Endometrial microvascular endothelial cells (primary cell): ENCODE measurements around the genes CDHR1 and LRIT2.

DNA sequence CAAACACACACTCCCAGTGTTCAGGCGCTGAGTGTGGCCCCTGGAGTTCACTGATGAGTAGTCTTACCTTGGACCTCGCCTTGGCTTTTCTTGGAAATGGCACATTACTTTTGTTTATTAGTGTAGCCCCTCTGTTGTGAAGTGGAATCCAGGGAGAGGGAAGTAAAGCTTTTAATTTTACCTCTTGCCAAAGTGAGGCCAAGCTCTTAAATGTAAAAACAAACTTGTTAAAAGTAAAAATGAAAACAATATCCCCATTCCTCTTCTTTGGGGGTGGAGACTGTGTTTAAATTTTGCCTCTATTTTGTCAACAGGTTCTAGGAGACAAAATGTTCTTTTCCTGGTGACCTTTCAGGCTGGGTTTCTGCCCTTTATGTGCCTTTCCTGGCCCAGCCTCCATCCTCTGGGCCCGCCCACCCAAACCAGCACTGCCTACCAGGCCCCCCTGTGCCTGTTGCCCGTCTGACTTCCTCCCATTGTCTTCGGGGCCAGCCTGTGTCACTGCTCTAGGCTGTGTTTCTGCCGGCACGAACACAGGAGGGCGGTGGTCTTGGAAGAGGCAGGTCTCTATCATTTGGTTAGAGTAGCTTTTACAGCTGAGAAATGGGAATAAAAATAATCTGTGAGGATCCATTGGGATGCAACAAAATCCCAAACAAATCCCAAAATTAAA, 13.8 kb downstream of the TSPAN14 start:
- RAMPAGE, long total RNA: no peak

DNA sequence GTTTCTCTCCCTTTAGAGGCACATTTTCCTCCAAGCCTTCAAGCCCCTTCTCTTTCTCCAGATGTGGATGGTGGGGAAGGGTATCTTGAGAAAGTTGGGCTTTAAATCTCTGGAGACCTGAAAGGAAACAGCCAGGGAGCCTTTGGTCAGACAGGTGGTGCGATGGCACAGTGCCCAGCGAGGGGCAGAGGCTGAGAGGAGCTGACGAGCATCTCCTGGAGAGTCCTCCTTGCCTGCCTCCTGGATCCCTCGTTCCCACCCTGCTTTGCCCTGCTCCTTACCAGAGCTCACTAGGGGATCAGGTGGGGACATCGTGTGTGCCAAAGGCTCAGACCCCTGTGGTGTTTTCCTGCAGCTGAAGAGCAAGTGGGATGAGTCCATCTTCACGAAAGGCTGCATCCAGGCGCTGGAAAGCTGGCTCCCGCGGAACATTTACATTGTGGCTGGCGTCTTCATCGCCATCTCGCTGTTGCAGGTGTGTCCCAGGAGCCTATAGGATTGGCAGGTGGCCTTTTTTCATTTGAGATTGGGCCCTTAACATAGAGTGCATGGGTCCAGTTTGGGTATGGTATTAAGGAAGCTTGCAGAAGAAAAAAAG, 21.8 kb upstream of the SH2D4B start:
- RAMPAGE, long total RNA: no peak

DNA sequence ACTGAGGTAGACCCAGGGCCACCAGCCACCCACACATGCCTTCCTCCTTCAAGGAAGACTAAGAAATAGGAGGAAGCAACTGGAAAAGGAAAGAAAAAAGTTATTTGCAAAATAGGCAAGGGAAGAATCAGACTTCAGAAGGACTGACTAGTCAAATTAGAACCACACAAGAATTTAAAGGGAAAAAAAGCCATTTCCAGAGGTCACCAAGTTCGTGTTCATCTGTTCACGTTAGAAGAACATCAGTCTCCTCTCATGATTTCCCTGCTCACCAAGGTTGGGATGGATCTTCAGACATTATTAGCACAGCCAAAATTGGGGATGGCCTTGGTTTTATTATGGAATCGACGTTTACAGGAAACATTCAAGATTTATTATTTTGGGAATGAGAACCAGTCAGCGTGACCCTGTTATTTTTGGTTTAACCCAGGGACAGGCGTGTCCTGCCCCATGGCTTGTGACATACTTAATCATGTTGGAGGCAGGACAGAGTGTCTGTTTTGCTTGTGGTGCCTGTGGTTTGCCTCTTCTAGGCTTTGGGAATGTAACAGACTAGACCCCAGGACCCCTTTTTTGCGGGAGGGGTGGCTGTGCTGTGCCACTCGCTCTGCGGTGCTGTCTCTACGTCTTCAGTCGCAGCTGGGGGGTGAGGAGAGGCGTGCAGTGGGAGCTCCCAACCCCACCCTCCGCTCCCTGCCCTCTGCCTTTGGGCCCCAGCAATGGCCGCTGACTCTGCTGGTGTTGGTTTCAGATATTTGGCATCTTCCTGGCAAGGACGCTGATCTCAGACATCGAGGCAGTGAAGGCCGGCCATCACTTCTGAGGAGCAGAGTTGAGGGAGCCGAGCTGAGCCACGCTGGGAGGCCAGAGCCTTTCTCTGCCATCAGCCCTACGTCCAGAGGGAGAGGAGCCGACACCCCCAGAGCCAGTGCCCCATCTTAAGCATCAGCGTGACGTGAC, 20.3 kb upstream of the SH2D4B start:
- RAMPAGE, long total RNA: no peak

DNA sequence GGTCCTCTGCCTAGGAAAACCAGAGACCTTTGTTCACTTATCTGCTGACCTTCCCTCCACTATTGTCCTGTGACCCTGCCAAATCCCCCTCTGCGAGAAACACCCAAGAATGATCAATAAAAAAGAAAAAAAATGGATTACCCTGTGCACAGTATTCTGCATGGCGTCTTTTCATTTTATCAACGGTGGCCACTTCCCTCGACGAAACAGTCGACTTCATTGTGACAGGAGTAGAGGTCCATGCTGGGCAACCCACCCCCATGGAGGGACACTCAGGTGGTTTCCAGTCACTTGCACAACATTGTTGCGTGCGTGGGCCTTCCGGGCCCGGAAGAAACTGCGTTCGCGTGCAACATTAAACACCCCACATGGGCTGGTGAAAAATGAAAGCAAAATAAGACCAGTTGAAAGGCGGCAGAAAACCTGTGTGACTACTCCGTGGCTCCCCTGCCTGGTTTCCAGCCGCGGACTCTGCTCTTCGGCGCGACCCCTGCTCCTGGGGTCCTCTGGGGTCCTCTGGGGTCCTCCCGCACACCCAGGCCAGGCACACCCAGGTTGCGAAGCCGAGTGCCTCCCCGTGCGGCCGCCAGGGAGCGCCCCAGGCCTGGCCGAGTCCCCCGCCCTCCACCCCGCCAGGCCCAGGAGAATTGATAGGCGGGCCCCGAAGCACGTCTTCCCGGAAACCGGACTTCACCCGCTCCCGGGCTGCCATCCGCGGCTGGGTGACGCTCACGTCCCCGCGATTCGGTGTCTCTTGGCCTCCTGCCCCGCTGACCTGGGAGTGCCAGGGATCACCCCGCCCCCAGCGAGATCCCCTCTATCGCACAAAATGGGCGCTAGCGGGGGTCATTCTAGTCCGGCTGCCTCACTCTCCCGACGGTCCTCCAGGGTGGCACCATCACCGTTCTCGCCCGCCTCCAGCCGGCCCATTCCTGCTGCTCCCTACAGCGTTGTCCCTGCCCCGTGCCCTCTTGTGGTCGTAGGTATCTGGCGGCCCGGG, 2.0 kb upstream of the SH2D4B start:
- RAMPAGE, long total RNA: no peak

DNA sequence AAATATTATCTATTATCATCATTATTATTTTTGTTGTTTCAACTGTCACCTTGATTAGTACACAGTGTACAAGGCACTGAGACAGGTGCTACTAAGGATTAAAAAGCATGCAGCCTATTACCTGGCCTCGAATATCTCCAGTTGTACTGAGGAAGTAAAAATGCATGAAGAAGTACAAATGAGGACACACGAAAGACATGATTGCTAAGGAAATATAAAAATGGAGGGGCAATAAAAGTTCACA, 869.8 kb downstream of the NRG3 start:
- RAMPAGE, long total RNA: no peak

DNA sequence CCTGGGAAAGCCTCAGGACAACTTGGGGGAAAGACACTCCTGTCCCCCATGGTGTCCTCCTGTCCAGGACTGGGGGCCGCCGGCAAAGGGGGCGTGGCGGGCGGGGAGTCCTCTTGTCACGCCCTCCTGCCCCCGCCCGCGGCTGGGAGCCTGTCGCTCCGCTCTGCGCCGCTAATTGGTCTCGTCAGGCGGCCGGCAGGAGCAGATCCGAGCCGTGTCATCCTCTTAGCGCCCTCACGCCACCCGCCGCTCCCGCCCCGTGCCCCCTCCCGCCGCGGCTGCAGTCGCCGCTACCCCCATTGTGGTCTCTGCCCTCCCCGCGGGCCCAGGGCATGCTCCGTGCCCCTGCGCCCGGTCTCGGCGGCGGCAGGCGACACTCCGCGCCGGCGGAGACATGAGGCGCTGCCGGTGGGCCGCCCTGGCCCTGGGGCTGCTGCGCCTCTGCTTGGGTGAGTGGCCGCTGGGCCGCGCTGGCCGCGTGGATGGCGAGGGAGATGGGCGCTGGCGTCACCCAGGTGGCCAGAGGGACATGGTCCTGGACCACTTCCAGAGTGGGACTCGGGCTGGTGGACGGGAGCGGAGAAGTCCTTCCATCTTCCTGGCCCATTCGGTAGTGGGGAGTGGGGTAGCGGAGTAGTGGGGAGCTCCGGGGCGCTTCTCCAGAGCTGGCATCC, at the start of gene CDHR1:
CDHR1 (plus strand) TSS at position 171 of the 674 bp plus-strand sequence.
- RAMPAGE, long total RNA: no peak

DNA sequence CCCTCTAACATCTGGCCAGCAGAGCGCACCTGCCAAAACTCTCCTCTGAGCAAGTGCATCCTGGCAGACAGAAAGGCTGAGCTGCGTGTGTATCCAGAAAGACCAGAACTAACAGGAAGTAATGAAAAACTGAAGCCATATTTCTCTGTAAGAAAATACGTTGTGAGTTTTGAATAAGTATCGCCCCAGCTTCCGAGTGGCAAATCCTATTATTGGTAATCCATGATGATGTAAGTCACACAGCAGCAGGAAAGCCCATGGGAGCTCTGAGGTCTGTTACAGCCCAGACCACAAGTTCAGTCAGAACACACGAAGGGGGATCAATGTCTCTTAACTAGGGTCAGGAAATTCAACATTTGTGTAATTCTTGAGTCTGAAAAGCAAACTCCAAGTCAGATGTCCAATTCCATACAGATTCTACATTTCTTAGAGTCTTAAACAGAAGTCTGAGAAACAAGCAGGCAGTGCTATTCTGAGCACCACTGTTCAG, at the start of gene LRIT2:
LRIT2 (minus strand) TSS at position 163 of the 490 bp plus-strand sequence.
- RAMPAGE, long total RNA: no peak

DNA sequence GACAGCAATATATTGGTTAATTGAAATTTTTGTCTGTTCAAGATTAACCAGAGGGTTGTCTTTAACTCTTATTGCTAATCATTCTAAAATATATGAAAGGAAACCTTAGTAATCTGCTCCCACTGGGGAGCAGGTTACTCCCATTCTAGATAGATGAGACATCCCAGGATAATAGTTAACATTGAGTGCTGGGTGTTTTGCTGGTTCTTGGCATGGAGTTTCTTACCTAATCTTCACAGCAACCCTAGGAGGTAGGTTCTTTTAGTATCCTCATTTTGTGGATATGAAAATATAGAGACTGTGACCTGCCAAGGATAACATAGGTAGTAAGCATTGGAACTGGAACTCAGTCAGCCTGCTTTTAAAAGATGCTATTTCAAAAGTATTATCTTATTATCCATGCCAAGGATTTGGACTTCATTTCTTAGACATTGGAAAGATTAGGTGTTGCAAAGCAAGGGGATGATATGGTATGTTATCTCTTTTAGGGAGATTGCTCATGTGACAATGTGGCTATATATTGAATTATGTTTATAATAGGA, 4.8 kb downstream of the CCSER2 start:
- RAMPAGE, long total RNA: no peak

DNA sequence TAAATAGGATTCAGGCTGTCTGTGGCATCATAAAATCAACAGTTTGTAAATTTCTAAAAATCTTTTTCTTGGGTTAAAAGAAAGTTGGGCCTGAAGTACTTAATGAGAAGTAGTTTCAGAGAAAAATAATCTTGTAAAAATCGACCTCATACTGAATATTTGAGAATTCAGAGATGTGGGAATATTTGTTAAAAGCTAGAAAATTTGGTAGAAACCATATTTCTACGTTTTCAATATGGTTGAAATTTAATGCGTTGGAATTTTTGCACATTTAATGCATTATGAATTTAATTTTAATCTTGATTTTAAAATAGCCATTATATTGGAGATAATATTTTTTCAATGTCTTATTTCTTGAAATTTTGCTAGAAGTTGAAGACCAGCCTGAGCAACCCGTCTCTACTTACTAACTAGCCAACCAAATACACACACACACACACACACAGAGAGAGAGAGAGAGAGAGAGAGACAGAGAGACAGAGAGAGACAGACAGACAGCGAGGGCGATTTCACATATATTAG, 108.4 kb downstream of the CCSER2 start:
- RAMPAGE, long total RNA: no peak

- RAMPAGE, long total RNA: no peak
Measured at GRCh38 chr10:85642101-85643053, 724.2 kb downstream of the GRID1 start.

DNA sequence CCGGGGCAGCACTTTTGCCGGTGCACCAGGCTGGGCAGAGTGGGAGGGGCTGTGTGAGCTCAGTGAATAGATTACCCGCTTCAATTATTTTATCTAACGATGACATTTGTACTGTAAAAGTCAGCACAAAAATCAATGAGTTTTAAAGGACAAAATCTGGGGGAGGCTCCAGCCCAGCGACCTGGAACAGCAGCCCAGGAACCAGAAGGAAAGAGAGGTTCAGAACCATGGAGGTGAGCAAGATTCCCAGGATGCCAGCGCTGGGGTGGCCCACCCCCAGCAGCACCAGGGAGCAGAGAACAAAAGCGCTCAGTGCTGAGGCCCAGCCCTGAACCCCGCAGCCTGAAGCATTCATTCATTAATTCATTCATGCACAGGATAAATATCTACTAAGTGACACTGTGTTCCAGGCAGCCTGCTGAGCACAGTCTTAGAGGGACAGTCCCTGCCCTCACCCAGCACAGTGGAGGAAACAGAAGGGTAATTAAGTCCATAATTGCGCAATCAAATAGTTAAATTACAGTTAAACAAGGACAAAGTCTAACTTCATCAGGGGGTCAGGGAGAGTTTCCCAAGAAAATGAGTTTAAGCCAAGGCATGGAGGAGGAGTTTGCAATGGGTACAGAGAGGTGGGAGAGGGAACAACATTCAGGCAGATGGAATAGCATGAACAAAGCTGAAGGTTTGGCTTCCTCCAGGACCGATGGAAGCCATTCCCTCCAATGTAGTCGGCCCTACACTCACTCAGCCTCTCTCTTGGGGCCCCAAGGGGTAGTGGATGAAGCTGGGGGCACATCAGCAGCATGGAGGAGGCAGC, 202.3 kb downstream of the GRID1 start:
- RAMPAGE, long total RNA: no peak

GRCh38 chr10:86401192-86401962, 34.8 kb upstream of the GRID1 start:
- RAMPAGE, long total RNA: no peak

DNA sequence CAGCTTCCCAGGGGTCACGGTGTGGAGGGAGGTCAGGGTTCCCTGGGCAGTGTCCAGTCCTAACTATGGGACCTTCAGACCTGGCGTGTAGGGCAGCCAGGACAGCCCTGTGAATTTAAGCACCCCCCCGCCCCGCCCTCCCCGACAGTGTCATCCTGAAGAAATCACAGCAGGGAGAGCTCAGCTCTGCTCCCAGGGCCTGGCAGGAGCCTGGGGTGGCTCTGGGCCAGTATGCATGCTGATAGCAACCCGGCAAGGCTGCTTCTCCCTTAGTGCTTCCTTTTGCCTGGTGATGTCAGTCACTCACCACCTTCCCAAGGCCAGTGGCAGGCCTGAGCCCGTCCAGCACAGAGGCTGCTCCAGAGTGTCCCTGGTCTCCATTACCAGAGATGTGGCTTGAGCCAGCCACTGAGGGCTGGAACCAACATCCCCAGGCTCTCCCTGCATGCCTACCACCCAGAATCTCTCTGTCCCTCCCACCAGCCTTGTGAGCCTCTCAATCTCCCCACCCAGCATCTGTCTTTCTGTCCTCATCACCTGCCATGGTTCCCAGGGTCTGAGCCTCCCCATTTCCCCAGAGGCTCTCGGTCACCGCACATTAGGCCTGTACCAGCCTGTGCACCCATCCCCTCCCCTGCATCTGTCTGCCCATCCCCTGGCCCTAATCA, 6.6 kb upstream of the LDB3 start:
- RAMPAGE, long total RNA: no peak

- RAMPAGE, long total RNA: no peak
Measured at GRCh38 chr10:86669180-86669940, 1.0 kb downstream of the LDB3 start.

GRCh38 chr10:86678988-86679638, 10.8 kb downstream of the LDB3 start:
- RAMPAGE, long total RNA: no peak

- RAMPAGE, long total RNA: no peak
Measured at GRCh38 chr10:86693638-86694178, 25.4 kb downstream of the LDB3 start.

DNA sequence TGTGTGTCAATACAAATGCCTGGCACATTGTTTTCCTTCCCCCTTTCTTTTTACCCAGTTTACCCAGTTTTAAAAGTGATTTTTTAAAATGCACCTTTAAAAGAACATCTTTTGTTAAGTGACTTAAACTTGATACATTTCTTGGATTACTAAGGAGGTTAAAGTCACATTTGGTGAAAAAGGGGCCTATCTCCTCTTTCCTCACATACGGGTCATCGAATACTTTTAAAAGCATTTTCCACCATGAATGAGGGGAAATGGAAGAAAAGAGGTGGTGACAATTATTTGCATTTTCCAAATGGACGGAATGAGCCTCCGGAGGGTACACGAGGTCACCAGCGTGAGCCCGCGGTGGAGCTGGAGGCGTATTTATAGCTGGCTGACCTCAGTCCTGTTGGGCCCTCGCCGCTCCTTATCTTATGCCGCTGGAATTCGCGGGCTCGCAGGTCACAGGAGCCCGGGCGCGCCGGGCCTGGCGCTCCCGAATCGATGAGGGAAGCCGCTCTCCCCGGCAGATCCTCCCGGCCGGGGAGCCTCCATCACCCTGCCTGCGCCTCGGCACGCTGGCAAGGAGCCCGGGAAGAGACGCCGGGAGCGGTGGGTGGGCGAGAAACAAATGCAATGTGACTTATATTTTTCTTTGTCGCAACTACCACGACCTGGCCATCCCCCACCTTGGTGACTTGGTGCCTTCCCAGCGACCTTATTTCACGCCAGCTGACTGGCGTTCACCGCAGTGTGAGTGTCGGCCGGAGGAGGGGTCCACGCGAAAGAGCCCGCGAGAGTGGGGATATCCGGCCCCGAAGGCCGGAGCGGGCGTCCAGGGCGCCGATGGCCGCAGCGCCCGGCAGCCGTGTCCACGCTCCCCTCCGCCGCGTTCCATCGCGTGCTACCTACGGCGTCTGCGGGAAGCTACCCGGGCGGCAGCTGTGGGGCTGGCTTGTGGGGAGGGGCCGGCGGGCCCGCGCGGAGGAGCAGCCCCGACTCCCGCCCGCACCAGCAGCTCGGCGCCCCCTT, 744 bp upstream of the BMPR1A start:
- RAMPAGE, long total RNA: no peak

DNA sequence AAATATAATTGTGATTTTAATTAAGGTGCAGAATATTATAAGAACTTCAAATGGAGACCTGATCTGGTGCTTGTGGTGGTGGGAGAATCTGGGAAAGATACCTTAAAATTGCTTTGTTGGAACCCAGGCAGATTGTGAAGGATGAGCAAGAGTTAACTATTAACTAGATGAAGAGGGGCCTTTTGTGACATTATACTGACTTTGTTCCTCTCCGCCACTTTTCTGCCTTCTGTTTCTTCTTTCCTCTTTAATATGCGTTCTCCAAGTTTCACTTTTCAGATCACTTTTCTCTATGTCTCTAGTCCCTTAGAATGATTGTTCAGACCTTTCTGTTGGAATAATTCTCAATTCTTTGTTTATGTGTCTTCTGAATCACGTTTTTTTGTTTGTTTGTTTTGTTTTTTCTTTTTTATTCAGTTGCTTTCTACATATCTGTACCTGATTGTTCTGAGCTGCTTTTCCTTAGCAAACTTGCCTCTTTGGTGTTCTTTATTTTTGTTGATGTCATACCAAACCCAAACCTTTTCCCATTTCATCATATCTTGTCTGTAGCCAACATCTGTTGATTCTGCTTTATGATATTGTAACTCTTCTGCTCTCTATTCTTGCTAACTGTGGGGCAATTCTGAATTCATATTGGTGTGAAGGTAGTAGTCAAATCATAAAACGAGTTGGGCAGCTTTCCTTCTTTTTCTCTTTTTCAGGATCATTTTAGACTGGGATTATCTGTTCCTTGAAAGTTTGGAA, 2.8 kb downstream of the BMPR1A start:
- RAMPAGE, long total RNA: no peak

DNA sequence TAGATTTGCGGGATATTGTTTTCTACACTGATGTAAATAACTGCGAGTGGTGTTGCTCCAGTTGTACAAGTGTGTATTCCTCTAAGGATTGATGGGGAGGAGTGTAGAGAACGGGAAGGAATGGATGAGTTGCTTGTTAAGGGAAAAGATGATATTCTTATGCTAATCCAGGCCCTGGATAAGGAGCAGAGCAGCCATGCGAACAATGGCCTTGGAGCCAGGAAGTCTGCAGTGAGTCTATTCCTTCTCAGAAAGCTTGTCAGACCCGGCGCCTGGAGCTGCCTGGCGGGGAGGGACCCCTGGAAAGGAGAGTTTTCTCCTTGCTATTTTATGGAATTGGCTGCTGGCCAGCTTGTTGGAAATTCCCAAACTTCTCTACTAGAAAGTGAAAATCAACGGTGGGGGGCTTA, 89.1 kb downstream of the MMRN2 start:
- RAMPAGE, long total RNA: no peak

GRCh38 chr10:86942247-86943024, 15.0 kb downstream of the MMRN2 start:
- RAMPAGE, long total RNA: no peak